ENCODE results near the genes INMT and ADCYAP1R1.

DNA sequence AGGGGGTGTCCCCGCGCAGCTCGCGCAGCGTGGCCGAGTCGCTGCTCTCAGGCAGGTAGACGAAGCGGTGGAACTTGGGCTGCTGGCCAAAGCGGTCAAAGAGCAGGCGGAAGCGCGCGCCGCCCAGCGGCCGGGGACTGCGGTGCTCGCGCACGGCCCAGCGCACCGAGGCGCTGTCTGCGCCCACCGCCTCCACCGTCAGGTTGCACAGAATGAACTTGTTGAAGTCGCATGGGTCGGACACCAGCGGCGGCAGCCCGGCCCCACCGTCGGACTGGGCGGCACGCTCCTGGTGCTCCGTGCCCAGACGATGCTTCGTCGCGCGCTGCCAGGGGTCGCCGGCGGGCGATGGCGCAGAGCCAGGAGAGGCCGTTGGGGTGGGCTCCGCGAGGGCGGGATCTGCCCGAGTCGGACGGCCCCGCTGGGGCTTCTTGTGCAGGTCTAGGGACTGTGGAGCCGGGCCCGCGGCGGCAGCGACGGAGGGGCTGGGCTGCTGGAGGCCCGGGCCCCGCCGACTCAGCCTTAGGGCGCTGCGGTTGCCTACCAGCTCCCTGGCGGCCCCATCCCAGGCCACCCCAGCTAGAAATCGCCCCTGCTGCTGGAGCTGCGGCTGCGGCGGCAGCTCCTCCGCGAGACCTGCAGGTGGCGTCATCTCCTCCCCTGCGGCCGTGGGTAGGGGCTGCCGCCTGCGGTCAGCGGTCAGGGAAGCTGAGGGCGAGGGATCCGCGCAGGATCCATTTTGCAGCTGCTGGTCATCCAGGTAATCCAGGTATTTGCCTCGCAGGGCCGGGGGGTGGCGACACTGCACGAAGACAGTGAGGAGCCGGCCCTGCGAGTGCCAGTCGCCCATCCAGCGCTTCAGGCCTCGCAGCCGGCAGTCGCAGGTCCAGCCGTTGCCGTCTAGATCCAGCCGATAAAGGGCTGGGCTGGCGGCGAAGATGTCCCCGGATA lies 1.8 kb downstream of the TRIL start:
- RAMPAGE, total RNA, result no peak

DNA sequence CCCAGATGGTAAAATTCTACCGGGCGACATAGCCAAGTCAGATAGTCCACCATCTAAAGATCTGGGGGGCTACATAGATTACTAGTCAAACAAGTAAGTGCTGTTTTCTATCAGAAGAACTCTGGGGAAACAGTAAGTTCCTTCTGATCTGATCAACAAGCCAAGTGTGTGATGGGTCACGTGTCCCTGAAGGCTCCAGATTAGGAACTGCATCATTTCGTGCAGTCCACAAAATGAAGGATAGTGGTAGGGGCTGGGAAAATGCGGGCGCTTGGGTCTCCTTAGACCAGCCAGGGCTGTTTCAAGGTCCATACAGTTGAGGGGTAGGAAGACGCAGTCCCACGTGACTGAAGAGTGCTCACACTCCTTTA lies 1.8 kb upstream of the CHN2 start:
- RAMPAGE, total RNA, result no peak

DNA sequence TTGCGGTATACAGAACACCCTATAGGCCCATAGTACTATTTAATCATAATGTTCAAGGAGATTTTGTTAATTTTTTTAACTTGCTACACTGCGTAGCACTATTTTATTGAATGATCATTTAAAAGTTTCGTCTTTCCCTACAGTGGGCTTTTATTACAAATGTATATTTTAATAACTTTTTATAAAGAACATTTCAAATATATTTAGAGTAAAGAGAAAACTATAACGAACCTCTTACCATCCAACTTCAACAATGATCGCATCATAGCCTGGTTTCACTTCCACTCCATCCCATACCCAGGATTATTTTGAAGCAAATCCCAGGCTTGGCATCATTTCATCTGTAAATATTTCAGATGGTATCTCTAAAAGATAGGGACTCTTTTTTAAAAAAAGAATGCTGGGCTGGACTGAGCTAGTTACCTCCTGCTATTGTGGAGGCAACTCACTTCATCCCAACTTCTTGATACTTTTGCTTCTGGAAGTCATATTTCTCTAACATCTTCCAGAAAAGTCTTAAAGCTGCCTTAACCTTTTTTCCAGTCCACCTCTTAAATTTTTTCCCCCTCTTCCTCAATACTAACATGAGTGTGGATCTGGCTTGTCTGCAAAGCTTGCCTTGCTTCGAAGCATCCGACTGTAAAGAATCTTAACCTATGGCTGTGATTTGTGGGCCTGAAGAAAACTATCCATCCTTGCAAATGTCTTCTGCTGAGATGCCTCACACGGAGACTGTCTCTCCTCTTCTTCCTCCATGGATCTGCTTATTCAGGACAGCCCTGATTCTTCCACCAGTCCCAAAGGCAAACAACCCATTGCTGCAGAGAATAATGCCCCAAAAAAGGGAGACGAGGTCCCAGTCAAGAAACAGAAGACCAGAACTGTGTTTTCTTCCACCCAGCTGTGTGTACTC lies 17.4 kb downstream of the CHN2 start:
- RAMPAGE, total RNA, result no peak

GRCh38 chr7:29337175-29337536 lies 142.6 kb downstream of the CHN2 start:
- RAMPAGE, total RNA, result no peak

DNA sequence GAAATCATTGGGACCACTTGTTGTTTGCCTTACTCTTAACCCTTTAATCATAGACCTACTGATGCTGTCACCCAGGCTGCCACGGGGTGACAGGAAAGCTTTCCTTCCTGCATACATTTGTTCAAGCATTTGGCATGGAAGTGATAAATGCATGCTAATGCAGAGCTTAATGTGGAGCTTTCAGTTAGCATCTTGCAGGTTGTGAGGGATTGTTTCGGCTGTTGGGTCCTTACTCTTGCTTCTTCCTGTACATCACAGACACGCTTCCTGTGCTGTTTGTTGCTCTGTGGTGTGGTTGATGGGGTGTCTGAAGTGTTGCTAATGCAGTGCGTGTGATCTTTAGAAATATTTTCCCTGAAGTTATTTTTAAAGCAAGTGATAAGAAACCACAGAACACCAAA lies 143.0 kb downstream of the CHN2 start:
- RAMPAGE, total RNA, result no peak

DNA sequence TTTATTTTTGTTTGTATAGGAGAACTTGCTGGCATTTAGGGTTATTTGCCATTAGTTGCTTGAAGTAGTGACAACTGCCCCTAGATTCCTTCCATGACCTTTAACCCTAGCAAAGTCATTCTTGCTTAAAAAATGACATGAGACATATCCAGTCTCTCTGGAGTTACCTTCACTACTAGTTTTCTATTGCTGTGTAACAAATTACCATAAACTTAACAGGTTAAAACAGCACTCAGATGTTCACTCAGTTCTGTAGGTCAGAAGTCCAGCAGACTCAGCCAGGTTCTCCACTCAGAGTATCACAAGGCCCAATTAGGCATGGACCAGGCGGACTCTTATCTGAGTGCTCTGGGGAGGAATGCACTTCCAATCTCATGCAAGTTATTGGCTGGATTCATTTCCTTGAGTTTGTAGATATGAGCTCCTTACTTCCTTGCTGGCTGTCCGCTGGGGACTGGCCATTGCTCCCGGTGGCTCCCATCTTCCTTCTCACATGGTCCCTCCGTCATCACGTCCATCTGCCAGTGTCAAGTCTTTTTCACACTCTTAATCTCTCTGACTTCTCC lies 137.1 kb upstream of the PRR15 start:
- RAMPAGE, total RNA, result no peak

DNA sequence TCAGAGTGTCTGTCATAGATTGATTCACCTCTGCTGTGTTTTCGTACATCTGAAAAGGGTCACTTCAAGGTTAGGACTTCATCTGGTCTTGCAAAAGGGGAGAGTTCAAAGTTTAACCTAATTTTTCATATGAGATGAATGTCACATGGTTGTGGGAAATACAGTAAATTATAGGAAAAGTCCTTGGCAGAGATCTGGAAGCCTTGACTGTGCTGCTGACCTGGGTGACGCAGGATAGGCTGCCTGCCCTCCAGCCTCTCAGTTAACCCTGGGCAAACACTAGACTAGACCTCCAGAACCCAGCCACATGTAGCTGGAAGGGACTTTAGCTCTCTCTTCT lies 75.5 kb upstream of the PRR15 start:
- RAMPAGE, total RNA, result no peak

DNA sequence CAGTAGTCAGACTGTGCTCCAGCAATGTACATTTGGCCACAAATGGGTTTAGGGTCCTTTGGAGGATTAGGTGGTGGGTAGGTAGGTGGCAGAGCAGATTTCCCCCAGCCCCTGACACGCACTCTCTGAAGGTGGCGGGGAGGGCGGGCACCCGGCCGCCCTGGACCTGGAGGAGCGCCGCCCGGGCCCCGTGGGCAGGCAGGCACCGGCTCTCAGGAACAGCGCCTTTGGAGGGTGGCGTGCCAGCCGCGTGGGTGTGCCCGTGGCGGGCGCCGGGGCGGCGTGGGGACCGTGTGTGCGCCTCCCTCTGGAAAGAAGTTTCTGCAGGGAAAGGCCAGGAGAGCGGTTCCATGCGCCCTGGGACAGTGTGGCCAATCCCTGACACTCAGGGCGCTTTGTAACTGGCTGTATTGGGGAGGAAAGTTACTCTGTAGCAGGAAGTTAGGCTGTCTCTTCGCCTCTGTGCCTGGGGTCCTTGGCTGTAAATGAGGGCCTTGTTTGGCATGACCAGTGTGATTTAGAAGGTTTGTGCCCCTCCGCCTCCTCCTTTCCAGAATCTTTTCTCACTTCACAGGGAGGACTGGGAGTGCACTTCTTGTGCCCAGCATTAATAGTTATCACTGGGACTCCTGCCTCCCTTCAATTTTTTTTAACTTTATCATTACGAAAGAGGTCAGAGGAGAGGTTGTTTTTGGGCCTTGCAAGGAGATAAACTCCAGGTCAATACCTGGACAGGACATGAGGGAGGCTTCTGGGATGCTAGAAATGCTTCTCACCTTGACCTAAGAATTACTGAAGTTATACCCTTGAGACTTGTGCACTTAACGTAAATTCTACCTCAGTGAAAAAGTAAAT lies 1.2 kb downstream of the WIPF3 start:
- RAMPAGE, total RNA, result no peak

GRCh38 chr7:29932157-29932476 lies 57.5 kb downstream of the SCRN1 start:
- RAMPAGE, total RNA, result no peak

DNA sequence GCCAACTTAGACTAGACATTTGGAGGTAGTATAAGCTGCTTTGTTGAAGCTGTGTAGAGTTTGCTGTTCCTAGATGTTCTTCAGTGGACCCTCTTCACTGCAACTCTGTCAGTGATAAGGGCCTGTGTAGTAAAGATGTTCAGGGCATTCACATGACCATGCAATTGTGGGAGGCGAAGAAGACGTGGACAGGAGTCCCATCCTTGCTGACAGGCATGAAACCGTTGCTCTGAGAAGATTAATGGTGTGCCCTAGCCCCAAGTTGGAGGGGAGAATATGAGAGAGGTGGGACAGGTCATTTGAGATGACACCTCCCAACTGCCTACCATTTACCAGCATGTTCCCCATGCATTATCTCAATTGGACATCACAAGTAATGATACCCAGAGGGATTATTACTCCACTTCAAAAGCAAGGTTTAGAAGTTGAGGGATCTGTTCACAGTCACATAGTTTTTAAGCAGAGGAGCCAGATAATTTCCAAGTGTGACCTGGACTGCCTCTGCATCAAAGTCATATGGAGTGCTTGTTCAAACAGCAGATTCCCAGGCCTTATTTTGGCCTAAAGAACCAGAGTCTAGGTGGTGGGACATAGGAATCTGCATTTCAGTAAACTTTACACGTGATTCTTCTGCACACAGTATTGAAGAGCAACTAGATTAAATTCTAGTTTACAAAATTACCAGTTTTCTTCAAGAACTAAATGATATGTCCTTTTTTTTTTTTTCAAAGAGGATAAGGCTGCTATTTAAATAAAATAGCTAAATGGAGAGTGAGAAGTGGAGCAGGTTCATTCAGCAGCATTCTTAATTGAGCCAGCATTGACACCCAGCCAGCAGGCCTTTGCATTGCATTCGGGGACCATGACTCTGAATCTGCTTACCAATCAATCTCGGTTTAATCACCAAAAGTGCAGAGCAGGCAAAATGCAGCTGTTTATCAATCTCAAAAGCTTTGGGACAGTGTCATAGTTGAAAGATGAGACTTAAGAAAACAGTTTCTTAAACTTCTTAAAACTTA lies 51.3 kb downstream of the PLEKHA8 start:
- RAMPAGE, total RNA, result no peak

DNA sequence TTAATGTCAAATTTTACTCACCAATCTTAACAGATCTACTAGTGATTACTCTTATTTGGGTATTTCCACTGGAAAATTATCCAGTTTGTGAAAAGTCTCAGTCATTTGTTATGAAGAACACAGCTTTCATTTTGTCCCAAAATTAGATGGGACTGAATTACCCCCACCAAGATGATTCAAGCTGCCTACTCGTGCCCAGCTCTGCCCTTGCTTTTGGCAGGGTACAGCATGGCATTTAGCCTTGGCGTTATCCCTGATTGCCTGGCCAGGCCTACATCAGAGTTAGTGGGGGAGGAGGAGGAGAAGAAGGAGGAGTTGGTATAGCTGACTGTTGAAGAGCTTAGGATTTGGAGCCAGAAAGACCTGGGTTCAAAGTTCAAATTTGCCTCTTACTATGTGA lies 47.4 kb downstream of the MTURN start:
- RAMPAGE, total RNA, result no peak

GRCh38 chr7:30238955-30239668 lies 45.3 kb upstream of the ZNRF2 start:
- RAMPAGE, total RNA, result no peak

DNA sequence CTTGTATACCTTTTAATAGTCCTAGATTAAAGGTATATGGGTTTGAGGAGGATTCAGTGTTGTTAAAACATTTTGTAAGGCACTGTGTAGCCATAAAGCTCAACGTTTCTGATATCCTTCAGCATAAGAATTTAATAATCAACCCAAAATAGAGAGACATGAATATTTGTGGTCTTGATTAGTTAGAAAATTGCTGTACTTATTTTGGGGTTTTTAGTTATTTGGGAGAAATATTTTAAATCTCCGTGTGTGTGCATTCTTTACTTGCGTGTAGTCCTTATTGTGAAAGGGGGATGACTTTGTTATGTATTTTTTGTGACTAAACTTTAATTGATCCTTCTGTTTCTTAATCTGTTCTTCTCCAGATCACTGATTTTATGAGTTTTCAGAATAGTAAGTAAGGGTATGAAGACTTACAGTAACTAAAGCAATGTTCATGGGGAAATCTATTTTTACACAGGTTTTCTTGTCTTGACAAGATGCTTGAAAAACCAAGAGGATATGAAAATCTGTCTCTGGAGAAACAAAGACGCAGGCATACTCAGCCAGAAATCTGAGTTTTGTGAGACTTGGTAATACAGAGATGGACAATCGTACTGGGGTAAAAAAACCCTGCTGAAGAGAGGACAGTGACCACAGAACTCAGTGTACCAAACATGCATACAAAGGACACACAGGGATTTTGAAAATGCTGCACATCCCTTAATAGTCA lies 81.3 kb downstream of the ZNRF2 start:
- RAMPAGE, total RNA, result no peak

DNA sequence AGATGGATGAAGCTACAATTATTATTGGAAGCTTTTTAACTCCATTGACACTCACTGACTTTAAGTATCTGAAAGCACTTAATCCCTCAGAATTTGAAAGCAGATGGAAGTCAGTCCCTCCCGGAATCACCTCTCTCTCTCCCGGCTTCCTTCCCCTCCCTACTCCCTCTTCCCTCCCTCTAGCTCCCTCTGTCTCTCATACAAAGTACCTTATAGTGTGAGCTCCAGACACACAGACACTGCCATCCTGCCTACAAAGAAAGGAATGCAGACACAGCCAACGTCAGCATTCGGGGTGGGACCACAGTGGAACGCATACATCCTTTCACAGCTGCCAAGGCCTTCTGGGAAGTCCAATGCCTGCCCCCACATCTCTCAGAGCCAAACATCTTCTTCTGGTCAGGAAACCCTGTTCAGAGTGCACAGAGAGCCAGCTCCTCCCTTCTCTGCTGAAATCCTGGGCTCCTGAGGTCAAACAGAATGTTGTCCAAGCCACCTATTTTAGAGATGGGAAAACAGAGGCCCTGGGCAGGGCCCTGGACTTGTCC lies 9.3 kb downstream of the NOD1 start:
- RAMPAGE, total RNA, result no peak

GRCh38 chr7:30559403-30559942 lies 35.2 kb upstream of the GARS1 start:
- RAMPAGE, total RNA, result no peak

GRCh38 chr7:30751848-30752360 lies at the start of gene INMT:
TSS of gene INMT (plus strand) at chr7:30752135.
- RAMPAGE, total RNA, result no peak

DNA sequence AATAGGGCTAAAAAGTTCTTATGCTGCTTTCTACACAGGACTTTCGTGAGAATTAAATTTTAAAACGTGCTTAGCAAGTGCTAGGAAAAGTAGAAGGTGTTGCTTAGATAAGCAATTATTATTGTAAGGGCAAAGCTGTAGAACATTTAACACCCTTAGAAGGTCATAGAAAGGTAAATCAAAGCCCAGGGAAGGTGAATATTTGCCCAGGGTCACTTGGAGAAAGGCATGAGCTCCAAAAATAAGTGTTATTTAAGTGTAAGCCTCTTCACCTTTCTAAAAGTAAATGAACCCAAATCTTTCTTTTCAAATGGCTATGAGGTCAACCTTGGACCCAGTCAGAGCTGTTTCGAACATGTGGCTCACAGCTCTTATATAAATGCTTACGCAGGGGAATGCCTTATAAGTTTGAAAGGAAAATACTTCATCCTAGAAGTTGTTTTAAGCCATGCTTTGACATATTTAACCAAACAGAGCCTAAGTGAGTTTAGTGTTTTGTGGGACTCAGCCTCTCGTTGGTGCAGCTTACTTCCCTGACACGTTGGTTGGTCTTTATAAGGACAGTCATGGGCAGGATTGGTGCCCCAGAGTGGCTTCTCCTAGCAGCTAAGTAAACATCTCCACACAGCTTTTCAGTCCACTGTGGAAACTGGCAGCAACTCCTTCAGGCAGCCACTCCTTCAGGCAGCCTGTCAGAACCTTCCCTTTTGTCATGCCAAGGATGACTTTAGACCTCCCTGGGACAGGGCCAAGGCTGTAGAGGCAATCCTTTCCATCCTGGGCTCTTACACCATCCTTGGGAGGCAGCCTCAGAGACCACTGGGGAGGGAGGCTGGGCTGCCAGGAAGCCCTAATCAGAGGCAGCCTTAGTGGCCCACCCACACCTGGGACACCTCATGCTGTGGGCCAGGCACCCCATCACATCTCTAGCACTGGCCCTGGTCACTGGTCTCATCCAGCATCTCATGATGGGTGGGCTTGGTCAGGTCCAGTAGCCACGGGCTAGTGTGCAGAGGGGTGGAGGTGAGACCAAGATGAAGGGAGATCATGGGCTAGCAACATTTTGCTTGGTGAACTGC lies 43.6 kb downstream of the MINDY4 start:
- RAMPAGE, total RNA, result no peak

- RAMPAGE, total RNA, result no peak
These were observed 46.7 kb upstream of the AQP1 start for GRCh38 chr7:30865003-30865352.

DNA sequence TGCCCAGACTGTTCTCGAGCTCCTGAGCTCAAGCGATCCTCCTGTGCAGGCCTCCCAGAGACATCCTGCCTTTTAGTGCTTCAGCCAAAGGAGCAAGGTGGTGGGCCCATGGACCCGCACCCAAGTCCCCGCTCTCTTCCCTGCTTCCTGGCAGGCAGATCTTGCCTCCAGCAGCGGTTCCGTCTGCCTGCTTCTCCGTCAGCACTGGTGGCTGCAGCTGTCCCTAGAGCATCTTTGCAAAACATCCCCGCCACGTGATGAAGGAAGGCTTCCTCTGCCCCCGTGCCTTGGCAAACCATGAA lies 13.4 kb upstream of the AQP1 start:
- RAMPAGE, total RNA, result no peak

DNA sequence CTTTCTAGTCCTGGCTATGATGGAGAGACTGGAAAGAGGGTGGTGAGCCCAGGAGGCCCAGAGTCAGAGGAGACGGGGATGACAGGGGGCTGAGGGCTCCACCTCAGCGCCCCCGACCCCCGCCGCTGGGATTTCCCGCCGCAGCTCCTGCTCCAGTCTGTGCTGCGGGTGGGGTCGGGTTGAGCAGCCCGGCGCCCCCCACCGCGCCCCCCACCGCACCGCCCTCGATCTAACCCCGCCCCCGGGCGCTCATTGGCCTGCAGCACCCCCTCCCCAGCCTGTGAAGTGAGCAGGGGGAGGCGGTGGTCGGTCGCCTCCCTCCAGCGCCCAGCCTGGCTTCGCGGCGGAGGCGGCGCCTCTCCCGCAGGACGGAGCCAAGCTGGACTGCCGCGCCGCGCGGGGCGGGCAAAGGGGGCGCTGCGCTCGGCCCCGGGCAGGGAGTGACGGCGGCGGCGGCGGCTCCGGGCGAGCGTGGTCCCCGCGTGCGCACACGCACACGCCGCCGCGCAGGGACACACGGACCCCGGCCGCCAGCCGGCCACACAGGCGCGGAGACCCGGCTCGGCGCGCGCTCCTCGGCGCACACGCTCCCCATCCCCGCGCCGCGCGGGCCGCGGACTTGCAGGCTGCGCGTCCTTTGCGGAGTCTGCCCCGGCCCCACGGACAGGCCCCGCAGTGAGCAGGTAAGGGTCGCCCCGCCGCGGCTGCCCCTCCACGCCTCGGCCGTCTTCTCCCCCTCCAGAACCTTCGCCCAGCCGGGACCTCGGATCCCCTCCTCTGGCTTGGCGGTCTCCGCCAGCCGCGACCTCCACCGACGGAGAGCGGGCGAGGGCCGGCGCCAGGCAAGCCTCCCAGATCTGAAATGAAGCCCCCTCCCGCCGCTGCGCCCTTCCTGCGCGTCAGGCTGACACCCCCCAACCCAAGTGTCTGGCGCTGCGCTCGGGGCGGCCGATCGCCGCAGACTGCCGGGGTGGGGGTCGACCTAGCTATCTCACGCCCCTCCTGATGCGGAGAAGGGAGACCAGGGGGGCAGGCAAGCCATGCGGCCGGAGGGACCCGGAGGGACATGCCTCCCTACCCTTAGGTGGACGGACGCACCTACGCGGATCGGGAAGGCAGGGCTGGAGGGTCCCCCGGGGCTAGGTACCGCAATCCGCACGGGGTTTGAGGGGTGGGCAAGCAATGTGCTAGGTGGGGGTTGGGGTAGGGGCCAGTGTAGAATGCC lies at the start of gene ADCYAP1R1:
Gene ADCYAP1R1, plus strand, starts transcription at position 313 of the 1,225 bp plus-strand sequence.
- RAMPAGE, total RNA, result no peak